Calu3 (cell line): ENCODE measurements around a stretch of chr4.

GRCh38 chr4:76301175-76301837 lies 5.2 kb upstream of the STBD1 start:
- PRO-cap = no peak

DNA sequence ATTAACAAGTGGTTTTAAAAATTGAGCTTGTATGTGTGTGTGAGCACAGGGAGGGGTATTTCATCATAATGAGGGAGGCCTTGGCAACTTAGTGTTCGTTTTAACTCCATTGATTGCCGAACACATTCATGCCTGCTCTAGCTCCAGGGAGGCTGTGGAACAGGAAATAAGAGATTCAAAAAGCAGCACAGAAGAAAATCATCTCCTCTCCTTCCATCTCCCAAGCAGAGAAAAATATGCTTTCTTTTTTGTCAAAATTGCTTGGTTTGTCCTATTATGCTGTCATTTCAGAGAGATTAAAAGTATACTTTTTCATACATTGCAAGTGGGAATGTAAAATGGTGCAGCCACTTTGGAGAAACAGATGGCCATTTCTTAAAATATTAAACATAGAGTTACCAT lies 14.9 kb downstream of the SHROOM3 start:
- PRO-cap = no peak

DNA sequence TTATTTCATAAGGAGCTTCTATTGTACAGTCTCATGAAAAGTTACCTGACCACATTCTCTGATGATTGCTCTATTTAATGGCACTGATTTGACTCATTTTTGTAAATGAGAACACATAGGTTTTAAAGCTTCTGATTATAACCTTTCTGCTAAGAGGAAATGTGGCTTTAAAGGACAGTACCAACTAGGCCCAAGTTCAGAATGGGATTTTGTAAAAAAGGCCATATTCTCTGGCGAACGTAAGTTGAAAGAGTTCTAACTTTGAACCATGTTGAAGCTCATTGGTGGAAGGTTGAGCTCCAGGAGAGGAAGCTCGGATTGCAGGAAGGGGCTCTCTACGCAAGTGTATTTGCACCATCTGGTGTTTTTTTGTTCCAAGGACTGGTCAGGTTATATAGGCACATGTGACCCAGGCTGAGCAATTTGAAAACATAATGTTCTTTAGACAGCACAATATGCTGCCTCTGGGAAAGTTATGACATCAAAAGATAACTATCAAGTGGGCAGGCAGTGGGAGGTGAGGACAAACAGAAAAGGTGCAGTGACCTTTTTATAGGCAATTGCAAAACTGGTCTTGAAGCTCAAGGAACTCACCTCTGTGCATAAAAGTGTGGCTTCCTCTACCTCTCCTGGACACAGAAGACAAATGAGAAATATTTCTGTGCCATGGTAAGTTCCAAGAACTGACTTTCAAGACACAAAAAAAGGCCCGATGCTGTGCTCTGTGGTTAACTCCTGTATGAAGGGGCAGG lies 128.3 kb downstream of the SHROOM3 start:
- PRO-cap = no peak

GRCh38 chr4:76589950-76590693 lies 155.1 kb downstream of the SHROOM3 start:
- PRO-cap = bidirectional peak, plus-strand start at chr4:76590459, minus-strand start at chr4:76590275

DNA sequence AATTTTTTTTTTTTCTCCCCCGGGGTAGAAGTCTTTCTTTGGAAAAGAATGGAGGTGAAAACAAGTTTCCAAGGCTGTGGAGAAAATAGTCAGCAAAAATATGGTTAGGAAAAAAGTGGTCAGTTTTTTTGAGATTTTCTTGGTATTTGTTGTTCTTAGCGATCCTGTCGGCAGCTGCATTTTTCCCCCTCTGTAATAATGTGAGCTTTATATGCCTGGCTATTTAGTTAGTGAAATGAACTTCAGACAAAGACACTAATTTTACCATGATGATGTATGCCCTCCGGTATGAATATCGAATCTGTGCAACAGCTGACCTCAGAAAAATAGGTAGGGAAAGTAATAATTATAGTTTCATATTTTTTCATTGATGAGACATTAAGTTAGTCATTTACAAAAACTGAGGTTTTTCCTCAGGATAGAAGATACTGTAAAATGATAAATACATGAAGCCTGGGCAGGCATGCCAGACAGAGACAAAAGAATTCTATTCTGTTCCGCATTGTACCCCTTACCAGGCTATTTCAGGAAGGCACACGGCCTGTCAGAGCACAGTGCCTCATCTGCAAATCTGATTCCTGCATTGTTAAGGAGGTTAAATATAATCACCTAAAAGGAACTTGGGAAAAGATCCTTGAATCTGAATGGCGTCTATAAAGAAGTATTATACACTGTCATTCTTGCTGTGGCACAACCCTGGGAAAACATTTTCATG lies 155.8 kb downstream of the SHROOM3 start:
- PRO-cap = unidirectional peak, minus-strand start at position 202 of the sequence; unidirectional peak, minus-strand start at position 294 of the sequence

GRCh38 chr4:76621003-76621534 lies 186.0 kb downstream of the SHROOM3 start:
- PRO-cap = no peak

DNA sequence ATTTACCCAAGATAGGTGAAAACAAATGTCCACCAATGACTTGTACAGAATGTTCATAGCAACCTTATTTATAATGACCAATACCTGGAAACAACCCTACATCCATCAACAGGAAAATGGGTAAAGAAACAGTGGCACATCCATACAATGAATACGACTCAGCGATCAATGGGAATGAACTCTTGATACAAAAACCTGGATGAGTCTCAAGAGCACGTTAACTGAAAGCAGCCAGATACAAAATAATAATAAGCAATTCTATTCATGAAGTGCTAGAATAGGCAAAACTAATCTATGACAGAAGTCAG lies 205.5 kb downstream of the SOWAHB start:
- PRO-cap = no peak

DNA sequence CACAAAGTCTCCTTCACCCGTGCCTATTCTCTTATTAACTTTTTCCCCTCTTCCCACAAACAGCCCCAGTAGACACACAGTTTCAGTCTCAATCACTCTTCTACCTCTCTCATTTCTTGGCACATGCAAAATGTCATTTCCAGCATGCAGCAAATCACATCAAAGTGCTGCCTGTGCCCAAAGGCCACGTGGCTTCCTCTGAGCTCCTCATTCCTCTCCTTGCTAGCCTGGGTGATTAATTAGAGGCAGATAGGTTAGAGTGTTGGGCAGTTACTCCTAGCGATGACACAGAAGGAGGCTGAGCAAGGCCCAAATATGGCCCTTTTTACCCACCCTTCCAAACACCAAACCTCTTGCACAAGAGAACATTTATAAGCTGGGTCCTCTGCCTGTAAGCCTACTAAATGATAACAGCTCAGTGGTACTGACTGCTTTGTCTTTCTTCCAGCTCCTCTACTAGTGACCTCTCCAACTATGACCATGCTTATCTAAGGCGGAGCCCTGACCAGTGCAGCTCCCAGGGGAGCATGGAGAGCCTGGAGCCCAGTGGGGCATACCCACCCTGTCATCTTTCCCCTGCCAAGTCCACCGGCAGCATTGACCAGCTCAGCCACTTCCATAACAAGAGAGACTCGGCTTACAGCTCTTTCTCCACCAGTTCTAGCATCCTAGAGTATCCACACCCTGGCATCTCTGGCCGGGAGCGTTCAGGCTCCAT lies 159.5 kb downstream of the SOWAHB start:
- PRO-cap = no peak

GRCh38 chr4:76830866-76831350 lies 67.0 kb downstream of the SOWAHB start:
- PRO-cap = unidirectional peak, plus-strand start at chr4:76831152

DNA sequence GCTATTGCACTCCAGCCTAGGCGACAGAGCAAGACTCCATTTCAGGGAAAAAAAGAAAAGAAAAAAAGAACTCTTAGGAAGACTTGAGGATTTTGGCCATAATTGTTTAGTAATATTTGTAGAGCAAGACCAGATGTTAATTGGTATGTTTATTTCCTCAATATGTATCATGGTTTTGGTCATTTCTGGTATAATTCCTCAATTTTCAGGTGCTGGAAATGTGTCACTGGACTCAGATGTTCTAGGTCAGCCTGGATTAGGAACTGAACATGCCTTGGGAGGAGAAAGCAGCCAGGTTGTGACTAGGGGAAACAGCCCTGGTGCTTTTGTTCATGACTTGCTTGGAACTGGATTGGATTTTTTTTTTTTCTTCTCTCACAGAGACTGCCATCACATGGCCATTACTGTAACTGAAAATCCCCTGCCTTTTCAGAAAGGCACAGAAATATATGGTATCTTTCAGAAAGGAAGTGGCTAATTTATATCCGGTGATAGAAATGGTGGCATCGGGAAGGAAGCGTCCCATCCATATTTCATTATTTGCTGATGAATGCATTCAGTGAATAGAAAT lies 34.5 kb downstream of the SEPTIN11 start:
- PRO-cap = no peak

- PRO-cap = no peak
Measured at GRCh38 chr4:77031908-77032578, 43.7 kb downstream of the CCNI start.

DNA sequence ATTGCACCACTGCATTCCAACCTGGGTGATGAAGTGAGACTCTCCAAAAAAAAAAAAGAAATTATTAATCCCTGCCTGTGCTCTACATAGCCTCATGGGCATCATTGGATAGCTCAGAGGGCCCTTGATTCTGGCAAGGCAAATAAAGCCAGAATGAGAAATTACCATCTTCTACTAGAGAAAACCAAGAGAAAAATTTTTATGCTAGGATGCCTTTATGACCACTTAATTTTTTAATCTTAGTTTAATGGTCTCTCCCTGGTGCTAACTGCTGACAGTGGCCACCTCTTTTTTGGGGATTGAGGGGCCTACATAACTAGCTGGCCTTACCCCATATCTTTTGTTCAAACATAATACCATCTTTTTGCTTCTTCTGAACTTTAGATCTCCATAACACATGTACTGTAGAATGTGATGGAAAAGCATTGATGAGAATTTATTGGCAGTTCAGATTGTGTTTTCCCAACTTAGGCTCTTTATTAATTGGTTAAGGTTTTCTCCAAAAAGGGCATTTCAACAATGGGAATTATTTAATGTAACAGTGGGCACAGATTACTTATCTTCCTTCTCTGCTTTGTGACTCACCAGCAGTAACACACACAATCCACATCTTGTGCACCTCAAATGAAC lies 38.4 kb downstream of the CCNI start:
- PRO-cap = no peak

GRCh38 chr4:77073511-77074328 lies 2.1 kb downstream of the CCNI start:
- PRO-cap = no peak

- PRO-cap = no peak
Measured at GRCh38 chr4:77601311-77602008, 4.2 kb upstream of the CXCL13 start.

- PRO-cap = no peak
Measured at GRCh38 chr4:77800737-77800957, 18.5 kb downstream of the CNOT6L start.

GRCh38 chr4:77812186-77812417 lies 7.1 kb downstream of the CNOT6L start:
- PRO-cap = no peak

DNA sequence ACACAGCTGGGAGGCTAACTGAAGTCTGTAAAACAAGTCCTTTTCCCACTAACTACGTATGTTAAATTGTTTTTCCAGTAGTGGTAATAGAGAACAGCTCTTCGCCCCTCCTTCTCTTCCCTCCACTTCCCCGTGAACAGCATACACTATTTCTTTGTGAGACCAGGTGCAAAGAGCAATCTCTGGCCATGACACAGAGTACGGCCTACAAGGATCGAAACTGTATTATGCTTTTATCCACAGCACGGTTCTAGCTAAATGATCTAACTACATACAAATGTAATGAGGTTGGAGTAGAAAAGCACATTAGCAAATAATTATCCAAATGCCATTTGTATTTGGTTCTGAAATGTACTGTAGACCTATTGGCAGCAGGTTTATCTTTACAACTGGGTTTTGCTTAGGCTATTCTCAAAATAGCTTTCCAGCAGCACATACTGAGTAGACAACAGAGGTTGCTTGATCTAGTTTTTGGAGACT lies 1.5 kb downstream of the CNOT6L start:
- PRO-cap = no peak

GRCh38 chr4:77820332-77820783 lies 1.2 kb upstream of the CNOT6L start:
- PRO-cap = bidirectional peak, plus-strand start at chr4:77820363, minus-strand start at chr4:77820269; unidirectional peak, minus-strand start at chr4:77820601

DNA sequence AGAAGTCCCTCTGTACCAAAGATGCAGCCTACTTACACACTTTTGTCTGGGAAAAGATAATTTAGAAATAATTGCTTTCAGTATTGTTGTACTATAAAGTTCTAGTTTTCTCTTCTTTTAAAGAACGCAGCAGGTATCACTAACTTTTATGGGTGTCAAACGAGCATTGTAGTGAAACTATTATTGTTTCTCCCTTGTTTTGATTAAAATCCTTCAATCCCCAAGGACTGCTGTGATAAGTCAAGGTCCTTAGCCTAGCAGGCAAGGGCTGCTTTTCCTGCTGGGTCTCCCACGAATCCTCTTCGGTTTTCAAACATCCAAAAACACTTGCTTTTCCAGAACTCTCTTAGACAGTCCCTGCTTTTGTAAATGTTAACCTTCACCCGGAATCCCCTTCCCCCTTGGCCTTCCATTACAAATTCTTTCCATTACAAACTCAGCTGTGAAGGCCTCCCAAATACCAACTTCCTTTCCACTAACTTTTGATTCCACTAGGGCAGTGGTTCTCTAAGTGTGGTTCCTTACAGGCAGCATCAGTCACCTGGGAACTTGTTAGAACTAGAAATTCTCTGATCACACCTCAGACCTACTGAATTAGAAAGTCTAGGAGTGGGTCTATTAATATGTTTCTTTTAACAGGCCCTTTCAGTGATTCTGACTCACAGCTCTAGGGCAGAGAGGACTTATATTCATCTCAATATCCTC lies 19.2 kb upstream of the MRPL1 start:
- PRO-cap = no peak

GRCh38 chr4:77905901-77906346 lies 43.3 kb downstream of the MRPL1 start:
- PRO-cap = no peak